Skeletal muscle cell (primary cell): Measurements from ENCODE around the gene SREBF1.

DNA sequence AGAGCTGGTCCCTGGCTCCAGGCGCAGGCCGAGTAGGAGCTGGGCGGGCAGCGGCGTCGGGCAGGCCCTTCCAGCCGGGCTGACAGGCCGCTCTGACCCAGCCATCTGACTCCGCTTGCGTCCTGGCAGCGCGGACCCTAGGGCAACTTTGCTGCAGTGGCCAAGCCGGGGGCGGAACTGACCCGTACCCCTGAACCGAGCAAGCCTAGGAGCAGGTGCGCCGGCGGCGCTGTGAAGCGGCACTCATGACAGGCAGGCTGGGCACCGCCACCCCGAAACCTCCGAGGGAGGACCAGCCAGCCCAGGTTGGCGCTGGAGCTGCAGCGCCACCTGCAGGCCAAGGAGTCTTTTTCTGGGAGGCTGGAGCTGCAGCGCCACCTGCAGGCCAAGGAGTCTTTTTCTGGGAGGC, 345 bp upstream of the CCDC144A start:
- RRBS: no CpG with 5 or more reads among the region's 27 CpGs

DNA sequence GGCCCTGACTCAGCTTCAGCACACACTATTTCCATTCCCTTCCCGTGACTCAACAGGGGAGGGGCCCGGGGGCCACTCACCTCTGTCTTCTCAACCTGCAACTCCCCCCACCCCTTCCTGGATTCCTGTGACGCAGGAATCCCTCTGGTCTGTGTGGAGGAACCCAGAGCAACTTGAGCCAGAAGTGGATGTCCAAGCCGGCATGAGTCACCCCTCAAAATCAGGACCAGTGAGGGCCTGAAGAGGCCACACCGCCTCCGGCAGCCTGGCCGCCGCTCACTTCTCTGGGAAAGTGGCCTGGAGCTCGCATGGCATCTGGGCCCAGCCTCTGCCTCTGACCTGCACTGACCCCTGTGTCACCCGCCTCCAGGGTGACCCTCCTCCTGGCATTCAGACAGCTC, 106.7 kb downstream of the TNFRSF13B start:
- RRBS: no CpG with 5 or more reads among the region's 10 CpGs

- RRBS: no CpG with 5 or more reads among the region's 10 CpGs
These were observed 27.6 kb upstream of the MPRIP start for GRCh38 chr17:17014640-17015140.

DNA sequence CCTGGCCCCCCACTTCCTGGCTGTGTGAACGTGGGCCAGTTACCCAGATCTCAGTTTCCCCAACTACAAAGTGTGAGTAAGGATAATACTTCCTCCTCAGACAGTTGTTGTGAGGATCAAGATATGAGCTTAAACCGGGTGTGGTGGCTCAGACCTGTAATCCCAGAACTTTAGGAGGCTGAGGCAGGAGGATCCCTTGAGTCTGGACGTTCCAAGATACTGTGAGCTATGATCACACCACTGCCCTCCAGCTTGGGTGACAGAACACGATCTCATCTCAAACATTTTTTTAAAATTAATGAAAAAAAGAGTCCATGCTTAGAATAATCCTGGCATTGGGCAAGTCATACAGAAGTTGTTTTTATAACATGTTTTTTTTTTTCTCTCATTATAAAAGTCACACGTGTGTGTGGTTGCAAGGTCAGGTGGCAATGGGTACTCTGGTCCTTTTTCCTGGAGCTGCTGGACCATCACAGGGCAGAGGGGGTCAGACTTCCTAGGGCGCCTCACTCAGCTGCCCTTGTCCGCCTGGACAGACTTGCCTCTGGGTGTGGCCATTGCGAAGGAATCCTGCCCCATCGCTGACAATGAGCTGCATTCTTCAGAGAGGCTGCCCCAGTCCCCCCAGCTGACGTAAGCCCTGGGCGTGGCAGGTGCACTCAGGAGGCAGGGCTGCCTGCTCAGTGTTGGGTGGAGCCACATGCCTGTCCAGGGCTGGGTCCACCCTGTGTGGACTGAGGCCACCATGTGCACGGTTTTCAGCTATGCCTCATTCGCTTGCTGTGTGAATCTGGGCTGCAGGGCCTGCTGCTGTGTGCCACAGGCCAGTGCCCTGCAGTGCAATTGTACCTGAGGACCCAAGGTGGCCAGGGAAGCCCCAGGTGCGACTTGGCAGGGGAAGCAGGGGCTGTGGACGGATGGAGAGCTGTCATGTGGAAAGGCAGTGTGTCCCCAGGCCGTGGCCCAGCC, 14.3 kb upstream of the MPRIP start:
- RRBS: no CpG with 5 or more reads among the region's 16 CpGs

DNA sequence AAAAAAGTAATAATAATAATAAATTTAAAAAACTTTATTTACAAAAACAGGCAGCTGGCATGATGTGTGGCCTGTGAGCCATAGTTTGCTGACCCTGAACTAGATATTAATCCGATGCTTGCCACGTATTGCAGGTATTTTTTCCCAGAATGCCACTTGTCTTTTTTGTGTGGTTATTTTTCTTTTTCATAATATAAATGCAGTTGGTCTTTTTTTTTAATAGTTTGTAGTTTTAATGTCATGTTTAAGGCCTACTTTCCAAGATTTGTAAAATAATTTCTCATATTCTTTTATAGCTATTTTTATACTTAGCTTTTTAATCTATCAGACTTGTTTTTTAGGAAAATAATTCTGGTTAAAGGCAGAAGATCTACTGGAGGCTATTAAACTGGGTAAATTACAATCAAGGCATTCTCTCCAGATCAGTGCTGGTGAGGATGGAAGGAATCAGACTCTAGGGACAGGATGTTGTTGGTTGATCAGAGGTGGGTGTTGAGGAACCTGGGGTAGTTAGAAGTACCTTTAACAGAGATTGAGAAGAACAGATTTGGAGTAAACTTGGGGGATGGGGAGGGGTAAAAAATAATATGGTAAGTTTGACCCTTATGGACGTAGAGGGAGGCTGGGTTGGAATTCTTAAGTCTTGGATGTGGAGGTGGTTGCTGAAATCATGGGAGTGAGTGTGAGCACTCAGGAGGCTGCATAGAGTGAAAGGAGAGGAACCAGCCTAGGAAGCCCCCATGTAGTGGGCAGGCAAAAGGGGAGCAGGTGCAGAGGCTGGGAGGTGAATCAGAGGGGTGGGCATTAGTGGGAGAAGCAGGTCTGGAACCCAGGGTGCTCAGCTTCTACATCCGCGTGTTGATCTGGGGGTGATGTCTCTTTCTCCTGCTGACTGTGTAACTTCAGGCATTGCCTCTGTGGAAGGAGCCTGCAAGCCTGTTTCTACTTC, 5.2 kb downstream of the MPRIP start:
- RRBS: no CpG with 5 or more reads among the region's 5 CpGs

GRCh38 chr17:17084443-17084681, 42.1 kb downstream of the MPRIP start:
- RRBS: no CpG with 5 or more reads among the region's 4 CpGs

GRCh38 chr17:17086117-17087072, 44.1 kb downstream of the MPRIP start:
- RRBS: no CpG with 5 or more reads among the region's 16 CpGs

DNA sequence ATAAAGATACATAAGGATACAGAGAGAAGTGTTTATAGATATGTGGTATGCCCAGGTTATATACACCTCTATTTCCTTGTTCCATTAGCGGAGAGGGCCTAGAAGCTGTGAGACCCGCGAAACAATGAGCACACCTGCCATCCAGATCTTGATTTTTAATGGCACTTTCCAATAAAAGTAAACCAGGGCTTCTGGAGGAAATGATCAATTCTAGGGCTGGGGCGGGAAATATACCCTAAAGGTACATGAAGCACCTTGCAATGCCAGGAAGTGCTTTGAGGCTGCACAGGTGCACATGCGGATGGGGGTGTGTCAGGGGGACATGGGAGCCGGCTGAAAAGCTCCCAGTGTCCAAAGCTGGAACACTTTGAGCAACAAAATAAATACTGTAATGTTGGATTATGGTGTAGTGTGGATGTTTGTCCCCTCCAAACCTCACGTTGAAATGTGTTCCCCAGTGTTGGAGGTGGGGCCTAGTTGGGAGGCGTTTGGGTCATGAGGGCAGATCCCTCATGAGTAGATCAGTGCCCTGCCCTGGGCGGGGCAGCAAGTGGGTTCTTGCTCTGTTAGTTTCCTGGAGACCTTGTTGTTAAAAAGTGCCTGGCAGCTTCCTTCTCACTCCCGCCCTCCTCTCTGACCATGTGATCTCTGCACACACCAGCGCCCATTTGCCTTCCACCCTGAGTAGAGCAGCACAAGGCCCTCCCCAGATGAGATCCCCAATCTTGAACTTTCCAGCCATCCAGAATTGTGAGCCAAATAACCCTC, 67.5 kb downstream of the MPRIP start:
- RRBS: no CpG with 5 or more reads among the region's 11 CpGs

DNA sequence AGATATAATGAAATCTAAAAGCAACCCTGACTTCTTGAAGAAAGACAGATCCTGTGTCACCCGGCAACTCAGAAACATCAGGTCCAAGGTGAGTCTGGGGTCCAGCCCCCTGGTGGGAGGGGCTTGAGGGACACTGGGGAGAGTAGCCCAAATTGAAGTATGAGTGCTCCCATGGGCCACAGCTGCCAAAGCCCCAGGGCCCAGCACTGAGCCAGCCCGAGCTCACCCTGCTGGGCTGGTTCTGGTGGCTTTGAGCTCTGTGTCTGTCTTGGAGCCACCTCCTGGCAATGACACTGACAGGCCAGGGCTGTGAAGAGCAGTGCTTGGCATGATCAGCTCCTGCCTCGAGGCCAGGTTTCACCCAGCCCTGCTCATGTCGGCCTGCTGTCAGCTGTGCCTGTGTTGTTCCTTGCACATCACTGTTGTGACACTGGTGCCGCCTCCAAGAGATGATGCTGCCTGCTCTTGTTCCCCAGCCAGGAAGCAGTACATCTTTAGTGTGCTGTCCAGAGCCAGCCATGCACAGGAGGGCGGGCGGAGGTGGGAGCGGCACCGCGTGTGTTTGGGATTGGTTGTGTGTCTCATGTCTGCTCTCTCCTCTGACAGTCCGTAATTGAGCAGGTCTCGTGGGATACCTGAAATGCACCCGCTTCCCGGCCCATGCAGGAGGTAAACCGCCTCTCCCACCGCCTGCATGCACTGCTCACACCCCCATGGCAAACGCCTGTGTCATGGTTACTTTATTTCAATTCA, 26.0 kb downstream of the PLD6 start:
- RRBS: no CpG with 5 or more reads among the region's 17 CpGs

DNA sequence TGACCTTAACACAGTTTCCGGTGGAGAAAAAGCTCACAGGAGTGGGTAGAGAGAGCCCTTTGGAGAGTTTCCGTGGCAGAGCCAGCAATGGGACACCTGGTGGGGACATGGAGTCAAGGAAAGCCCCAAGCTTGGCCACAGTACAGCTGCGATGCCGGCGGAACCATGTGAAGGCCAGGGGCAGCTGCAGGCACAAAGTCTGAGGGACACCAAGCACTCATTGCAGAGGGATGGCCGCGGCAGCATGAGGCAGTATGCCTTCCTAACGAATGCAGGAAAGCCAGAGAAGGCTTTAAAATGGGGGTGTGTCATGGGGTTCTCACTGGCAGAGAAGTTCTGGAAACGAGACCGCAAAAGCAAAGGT, 7.3 kb downstream of the FLCN start:
- RRBS: no CpG with 5 or more reads among the region's 10 CpGs

GRCh38 chr17:17272903-17273211, 8.2 kb downstream of the COPS3 start:
- RRBS: no CpG with 5 or more reads among the region's 3 CpGs

DNA sequence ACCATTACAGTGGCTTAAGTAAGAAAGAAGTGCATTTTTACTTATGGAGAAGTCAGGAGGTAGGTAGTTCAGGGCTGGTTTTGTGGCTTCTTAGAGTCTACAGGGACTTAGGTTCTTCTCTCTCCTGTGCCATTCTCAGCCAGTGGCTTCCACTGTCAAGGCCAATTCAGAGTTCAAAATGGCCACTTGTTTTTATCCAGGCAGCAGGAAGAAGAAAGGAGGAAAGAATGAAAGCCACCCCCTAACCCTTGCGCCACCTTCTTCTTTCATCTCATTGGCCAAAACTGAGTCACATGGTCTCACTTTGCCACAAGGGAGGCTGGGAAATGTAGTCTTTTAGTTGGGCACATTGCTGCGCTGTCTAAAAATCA, 60.8 kb upstream of the MED9 start:
- RRBS: no CpG with 5 or more reads among the region's 2 CpGs

DNA sequence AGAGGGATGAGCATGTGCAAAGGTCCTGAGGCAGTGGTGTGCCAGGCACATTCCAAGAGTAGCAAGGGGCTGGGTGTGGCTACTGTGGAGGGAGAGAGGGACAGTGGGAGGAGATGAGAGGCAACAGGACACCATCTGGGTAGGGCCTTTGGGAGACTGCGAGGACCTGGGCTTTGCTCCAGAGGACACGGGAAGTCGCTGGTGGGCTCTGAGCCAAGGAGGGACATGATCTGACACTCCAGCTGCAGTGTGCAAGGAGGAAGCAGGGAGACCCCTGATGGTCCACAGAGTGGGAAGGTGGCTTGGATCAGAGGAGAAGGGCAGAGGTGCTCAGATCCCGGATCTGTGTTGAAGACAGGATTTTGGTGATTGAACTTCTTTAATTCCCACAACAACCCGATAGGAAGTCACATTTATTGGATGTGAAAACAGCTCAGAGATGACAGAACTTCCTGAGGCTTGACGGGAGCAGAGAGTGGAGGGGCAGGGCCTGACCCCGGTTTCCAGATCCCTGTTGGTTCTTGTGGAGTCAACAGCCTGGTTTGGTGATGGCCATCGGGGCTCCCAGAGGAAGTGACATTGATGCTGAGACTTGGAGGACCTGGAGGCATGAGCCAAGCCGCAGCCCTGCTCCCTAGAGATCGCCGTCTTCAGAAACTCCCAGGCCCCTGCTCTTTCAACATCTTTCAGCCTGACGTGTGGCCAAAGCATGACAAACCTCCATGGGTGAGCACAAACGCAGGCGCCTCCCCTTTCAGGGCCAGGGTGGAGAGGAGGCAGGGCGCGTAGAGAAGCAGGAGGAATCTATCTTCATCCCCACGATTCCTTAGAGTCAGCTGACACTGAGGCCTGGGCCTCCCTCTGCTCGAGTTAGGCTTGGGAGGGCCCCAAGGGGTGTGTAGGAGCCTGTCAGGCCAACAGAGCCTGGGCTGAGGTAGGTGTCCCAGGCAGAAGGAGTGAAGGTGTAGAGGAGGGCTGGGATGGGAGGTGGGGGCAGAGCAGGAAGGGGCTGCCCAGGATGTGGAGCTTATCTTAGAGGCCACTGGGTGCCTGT, 56.3 kb upstream of the MED9 start:
- RRBS: no CpG with 5 or more reads among the region's 18 CpGs

DNA sequence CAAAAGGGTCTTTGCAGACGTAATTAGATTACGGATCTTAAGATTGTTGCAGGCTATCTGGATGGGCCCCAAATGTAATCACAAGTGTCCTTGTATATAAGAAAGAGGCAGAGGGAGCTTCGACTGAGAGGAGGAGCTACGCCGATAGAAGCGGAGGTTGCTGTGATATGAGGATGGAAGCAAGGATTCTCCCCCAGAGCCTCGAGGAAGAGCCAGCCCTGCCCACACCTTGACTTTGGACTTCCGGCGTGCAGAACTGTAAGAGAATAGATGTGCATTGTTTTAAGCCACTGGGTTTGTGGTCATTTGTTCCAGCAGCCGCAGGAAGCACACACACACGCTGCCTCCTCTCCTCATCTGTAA, 10.5 kb upstream of the RAI1 start:
- RRBS: no CpG with 5 or more reads among the region's 11 CpGs

DNA sequence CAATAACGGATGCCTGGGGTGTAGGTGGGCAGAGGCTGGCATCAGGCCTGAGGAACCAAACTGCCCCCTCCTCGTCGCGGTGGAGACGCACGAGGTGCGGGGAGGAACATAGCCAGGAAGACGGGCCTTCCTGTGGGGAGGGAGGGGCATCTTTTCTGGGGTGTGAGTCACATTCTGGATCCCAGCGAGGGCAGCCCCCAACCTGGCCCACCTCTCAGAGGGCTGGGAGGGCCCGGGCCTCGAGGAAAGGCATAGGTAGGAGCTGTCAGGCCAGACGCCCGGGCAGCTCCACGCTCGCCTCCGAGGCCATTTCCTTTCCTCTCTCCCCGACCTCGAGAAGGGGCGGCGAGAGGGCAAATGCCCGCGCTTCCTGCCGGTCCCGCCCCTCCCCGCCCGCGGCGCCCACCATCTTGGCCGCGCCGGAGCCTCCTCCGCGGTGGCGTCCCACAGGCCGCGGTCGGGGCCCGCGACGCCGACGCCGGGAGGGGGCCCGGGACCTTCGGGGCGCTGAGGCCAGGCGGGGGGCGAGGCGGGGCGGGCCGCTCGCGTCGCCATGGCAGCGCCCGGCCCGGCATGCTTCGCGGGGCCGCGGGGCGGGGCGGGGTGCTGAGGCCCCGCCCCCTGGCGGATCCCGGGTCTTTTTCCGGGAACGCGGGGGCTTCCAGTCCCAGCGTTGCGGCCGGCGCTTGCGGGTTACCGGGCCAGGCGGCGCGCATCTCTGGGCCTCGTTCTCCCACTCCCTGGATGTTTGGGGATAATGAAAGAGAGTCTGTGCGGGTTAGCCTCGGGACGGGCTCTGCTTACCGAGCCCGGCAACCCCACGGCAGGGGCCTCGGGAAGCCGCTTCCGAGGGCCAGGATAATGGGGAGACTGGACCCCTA, 13.2 kb downstream of the RAI1 start:
- RRBS: 1% methylated on average over 50 of the region's 88 CpGs

DNA sequence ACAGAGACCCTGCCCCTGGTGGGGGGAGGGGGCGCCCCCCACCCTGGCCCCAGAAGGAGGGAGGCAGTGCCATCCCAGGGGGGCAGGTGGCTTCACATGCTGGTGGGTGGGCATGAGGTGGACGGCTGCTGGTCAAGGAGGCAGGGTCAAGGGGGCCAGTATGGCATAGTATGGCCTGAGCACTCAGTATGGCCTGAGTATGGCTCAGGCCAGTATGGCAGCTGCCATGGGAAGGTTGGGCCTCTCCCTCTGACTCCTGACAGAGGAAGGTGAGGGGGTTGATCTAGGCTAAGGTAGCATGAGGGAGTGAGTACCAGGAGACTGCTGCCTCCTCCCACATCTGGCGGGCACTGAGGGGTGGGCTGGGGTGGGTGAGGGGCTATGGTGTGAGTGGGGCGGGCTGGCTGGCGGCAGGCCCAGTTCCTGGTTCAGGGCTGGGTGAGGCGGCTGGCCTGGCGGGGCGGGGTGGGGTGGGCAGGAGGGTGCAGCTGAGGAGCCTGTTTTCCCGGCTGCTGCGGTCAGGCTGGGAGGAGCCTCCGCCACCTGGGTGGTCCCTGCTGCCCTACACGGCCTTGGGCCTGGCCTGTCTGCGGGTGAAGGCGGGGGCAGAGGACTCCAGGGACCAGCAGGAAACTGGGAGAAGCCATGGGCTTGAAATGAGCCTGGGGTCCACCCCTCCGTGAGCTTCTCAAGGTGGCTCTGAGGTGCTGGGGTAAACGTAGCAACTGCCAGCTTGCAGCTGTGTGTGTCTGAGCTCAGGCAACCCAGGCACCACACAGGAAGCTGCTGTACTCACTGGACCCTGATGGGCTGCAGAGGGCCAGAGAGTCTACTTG, 56.9 kb downstream of the RAI1 start:
- RRBS: no CpG with 5 or more reads among the region's 16 CpGs

DNA sequence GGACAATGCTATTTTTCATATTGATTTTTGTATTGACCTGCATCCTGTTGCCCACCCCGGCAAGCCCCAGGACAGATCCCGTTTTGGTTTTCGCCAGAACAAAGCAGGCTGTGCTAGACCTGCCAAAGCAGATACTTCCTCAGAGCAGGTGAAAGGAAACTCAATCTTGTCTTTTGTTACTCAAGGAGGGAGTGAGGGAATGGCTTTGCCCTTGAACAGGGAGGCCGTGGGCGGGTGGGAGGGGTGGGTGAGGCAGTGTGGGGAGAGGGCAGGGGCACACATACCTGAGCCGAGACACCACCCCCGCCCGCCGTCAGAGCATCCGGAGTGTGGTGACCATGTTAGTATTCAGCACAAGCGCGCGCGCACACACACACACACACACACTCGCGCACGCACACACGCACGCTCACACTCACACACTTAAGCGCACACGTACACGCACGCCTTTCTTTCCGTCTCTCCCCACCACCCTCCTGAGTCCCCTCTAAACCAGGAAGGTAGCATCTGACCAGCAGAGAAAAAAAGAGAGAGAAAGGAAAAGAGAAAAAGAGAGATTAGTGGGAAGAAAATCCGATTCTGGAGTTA, 59.6 kb downstream of the RAI1 start:
- RRBS: no CpG with 5 or more reads among the region's 25 CpGs

- RRBS: no CpG with 5 or more reads among the region's 5 CpGs
These were observed 50.6 kb downstream of the SREBF1 start for GRCh38 chr17:17786101-17786607.

GRCh38 chr17:17795986-17796676, 40.7 kb downstream of the SREBF1 start:
- RRBS: 92% methylated on average over 9 of the region's 33 CpGs

DNA sequence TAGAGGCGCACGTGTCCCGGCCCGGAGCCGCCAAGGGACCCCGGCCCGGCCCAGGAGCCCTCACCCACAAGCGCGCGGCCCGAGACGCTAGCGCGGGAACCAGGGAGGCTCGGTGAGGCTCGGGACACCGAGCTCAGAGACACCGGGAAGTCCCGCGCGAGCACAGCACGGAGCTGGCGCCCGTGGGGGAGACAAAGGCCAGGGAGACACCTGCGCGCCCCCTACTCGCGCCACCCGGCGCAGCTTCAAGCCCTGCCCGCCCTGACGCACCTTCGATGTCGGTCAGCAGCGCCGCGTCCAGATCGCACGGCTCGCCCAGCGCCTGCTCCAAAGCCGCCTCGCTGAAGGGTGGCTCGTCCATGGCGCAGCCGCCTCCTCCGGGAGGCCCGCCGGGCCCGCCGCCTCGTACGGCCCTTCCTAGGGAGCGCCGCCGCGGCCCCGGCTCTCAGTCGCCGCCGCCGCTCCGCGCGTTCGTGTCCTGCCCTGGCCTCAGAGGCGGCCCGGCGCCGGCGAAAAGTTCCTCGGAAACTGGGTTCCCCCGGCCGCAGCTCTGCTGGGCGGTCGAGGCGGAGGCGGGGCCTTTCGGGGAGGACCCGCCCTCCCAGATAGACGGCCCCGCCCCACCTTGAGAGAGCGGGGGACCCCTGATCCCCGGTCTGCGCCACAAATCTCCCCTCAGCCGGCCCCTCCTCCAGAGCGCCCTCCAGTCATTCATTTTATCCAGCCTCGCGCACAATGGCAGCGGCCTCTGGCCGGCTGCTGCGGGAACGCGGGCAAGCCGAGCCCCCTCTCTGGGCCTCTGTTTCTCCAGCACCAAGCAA, at the start of gene SREBF1:
SREBF1 (minus strand) TSS at position 530 of the 821 bp plus-strand sequence.
- RRBS: 1% methylated on average over 37 of the region's 95 CpGs